Metastatic Breast Carcinoma in the Ovary (tissue), 3 donors: ENCODE results near the gene GABARAPL1.

DNA sequence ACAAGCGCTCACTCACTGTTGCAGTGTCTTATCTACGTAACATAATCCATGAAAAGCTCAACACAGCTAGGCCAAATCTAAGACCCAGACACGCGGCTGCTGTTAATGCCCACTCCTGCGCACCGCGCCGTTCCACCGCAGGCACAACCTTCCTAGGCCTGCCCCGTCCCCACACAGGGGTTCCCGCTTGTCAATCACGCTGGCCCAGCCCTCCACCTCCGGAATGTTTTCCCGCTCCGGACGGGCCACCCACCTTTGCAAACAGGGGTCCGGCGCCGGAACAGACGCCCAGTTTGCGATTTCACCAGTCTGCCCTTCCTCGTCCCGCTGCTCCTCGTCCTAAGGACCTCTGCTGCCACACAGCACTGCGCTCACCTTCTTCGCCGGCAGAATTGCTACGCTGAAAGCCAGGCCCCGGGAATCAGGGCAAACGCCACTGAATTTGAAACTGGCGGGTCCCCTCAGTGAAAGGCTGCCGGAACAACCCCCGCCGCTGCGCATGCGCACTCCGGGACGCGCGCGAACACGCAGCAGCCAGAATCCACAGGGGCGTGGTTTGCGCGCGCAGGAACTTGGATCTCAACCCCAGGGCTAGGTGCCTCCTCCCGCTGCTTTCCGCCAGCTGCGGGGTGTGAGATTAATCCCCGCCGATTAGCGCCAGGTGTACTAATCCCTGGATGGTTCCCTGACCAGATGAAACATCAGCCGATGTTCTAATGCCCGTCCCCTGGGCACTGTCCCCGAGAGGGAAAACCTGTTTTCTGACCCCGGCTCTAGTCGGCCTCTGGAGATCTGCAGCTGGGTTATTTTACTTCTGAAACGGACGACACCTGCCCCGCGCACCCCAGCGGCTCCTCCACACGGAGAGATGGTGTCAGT is 159.7 kb downstream of the KLRB1 start:
- PRO-cap, 3 experiments = peak in 3 of 3 experiments; most common plus-strand start position 254 of the sequence (in 3); most common minus-strand start position 489 of the sequence (in 2)

GRCh38 chr12:9671986-9672225 is 2.4 kb downstream of the CLEC2D start:
- PRO-cap, 3 experiments = no peak in any of the 3 experiments

DNA sequence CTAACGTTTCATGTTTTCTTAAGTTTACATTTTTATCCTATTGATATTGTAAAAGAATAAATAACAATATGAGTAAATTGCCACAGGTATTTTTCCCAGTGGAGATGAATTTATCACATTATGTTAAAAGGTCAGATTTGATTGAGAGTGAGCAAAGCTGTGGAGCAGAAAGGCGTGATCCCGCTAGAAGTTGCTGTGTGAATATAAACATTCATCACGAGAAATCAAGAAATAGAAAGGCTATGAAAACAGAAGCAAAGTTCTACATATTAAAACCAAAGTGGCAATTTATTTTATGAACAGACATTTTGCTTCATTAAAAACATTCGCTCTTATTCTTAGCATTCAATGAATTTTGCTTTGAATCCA is 28.2 kb downstream of the CD69 start:
- PRO-cap, 3 experiments = no peak in any of the 3 experiments

GRCh38 chr12:9742683-9743140 is 18.0 kb downstream of the CD69 start:
- PRO-cap, 3 experiments = no peak in any of the 3 experiments

DNA sequence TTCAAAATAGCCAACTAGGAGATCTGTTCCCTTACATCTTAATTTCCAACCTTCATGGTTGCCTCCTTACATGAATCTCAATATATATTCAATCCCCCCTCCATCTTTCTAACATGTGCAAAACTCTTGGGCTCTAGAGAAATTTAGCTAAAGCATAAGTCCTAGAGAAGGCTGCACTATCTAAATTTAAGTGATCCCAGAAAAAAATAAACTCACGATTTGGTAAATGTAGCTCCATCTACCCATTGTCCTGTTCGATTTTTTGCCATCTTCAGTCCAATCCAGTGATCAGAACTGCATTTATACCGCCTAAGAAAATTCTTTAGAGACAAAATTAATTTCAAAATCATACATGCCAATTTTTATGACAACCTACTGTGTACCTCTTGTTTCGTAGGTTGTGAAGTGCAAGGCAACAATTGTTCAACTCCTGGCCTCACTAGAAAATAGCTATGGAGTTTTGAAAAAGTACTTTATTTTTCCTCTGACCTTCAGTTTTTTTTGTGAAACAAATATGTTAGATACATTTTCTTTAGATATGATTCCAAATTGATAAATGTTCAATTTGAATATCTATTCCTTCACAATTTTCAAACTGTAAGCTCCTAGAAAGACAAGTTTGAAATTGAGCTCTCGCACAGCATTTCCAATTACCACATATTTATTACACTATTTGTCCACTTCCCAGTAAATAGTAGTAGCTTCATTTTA is 14.8 kb downstream of the CLEC2B start:
- PRO-cap, 3 experiments = no peak in any of the 3 experiments

DNA sequence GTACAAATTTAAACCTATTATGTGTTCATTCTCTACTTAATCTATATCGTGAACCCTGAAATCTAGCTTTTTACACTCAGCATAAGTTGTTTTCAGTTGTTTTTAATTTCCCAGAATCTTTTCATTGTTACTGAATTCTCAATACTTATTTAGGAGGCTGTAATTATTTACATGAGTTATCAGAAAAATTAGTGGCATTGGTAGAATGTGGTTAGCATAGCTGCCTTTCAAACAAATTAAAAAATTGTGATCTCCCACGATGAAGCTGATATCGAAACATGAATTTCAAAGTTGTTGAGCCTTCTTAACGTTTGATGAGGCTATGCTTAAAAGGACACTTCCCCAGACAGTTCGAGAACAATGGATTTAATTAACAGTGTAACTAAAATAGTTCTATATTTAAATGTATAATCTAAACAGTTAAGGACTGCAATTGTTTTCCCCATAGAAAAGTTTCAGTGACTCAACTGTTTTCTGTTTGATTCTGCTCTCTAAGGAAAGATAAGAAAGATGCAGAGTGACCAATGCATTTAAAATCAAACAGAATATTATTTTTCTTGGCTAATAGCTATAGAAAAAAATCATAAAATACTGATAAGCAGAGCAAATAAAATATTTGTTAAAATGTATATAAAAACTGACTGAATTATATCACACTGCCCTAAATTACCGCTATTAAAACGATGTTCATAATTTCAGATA is 1.6 kb downstream of the CLEC2B start:
- PRO-cap, 3 experiments = no peak in any of the 3 experiments

DNA sequence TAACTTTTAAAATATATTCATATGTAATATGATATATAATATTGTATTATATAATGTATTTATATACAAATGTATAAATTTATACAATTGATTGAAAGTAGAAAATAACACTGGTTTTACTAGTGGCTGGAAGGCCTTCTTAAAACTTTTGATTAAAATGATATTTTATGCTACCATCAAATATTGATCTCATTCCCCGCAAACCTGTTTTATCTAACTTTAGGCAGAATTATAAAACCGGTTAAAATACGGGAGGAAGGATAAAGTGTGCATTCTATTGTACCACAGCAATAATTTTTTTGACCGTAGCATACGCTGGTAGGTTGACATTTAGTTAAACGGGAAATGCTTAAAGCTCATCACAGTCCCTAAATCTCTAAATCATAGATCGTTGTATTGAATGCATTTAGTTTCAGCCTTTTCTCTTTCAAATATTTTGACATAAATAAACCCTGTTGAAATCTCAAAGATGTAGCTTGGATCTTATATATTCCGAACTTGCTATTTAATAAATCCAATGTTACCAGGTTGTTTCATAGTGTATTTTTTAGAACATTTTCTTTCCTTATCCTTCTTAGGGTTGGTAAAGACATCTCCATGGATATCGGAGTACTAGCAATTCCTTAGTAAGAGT is 913 bp downstream of the CLEC2B start:
- PRO-cap, 3 experiments = peak in 1 of 3 experiments; most common plus-strand start position 379 of the sequence (in 1); most common minus-strand start position 301 of the sequence (in 1)

- PRO-cap, 3 experiments = peak in 3 of 3 experiments; most common plus-strand start chr12:10153461 (in 3); most common minus-strand start chr12:10154019 (in 2)
Observed at GRCh38 chr12:10153336-10154122, 18.4 kb downstream of the OLR1 start.

GRCh38 chr12:10212651-10213139 is at the start of gene GABARAPL1:
Gene GABARAPL1 (plus strand): TSS chr12:10212877.
- PRO-cap, 3 experiments = peak in 3 of 3 experiments; most common plus-strand start chr12:10212877 (in 2); most common minus-strand start chr12:10212821 (in 2)

DNA sequence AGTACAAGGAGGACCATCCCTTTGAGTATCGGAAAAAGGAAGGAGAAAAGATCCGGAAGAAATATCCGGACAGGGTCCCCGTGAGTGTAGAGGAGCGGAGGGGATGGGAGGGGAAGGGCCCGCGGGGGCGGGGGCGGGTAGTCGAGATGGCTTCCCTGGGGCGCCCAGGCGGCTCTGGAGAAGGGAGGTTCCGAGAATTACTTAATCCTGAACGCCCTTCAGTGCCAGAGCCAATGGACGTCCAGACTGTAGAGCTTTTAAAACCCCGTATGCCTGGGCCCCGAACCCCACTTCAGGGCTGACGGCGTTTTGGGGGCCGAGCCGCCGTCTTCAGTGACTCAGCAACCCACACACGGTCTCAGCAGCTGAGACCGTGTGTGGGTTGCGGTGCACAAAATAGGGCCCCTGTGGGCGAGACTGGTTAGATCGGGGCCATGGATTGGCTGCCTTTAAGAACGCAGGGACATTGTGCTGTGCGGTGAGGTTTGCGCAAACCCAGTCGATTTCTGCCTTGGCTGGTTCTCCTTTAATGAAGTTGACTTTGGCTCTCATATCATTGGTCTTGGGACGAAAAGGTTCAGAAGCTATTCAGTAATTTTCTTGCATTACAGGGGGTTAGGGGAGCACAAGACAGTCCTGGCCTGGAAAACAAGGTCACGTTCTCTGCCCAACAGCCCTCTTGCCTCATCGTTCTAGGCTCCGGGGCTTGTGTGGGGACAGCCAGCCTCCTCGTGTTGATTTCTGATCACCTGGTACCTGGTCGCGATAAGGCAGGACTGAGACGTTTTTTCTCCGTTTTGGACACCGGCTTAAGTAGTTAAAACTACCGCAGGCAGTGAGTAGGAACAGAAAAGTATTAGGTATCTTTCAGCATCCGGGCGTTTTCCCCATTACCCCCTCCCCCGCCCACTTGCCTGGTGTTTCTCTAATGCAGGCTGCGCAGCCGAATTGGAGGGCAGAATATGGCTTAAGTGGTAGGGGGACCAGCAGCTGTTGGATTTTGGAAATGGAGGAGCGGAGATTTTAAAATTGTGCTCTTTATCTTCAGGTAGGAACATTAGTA is 794 bp downstream of the GABARAPL1 start:
- PRO-cap, 3 experiments = peak in 3 of 3 experiments; most common plus-strand start position 290 of the sequence (in 3); most common minus-strand start position 335 of the sequence (in 3)

DNA sequence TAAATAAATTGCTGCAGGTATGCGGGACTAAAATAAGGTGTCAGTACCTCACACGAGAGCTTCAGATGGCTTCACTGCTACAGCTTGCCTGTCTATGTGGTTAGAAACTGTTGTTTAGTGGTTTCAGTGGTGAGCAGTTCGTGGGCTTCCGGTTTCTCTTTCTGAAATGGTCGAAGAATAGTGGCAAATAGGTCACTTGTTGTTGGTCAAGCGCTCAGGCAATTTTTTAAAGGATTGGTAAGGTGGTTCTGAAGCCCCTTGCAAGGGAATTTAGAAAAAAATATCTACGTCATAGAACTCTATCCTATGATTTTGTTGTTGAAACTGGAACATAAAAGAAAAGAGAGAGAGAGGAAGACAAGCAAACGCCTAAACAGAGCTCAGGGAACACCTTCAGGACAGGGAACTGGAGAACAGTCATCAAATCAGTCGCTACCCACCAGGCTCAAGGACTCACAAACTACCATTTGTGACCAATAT is 31.3 kb downstream of the GABARAPL1 start:
- PRO-cap, 3 experiments = no peak in any of the 3 experiments

DNA sequence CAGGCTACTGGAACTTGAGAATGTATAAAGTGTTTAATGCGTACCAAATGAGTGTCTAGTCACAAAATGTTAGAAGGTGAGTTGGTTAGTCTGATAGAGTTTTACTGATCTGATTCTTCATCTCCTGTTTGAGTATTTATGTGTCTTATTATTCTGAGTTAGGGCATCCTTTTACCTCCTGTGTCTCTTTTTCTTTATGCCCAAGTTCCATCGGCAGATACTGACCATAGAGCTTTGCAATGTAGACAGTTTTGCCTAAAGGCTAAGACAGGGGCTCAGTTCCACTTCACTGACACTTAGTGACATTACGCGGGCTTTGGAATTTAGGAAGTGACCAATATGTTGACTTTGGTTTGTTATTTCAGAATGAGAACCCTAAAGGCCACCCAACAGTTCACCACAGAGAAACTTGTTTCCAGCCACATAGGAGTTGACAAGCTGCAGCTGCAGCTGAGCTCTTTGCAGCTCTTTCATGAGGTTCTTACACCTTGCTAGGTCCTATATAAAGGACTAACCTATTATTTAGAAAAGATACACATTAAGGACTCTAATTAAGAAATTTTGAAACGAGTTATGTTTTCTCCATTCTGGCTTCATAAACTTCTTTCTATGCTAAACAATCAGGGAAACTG is 18.7 kb upstream of the KLRD1 start:
- PRO-cap, 3 experiments = no peak in any of the 3 experiments

DNA sequence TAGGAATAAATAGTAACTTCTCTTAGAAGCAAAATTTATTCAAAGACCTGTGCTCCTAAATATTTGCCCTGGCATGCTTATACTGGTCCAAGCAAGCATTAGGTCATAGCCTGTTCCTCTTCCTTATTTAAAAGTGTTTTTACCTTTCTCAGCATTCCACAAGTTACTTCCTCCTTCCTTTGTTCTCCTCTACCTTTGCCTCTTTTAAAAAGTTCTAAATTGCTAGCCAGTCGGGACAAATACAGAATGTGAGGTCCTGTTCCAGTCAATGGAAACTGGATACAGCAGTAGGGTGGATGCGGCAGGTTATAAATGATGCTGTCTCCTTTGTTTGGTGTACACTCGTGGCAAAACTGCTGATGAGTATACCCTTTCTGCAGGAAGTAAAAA is 27.7 kb downstream of the KLRK1 start:
- PRO-cap, 3 experiments = peak in 1 of 3 experiments; most common plus-strand start position 337 of the sequence (in 1); most common minus-strand start position 317 of the sequence (in 1)

- PRO-cap, 3 experiments = no peak in any of the 3 experiments
Observed at GRCh38 chr12:10368022-10368645, 21.7 kb downstream of the KLRK1 start.

GRCh38 chr12:10392321-10392786 is 2.5 kb upstream of the KLRK1 start:
- PRO-cap, 3 experiments = peak in 2 of 3 experiments; most common minus-strand start chr12:10392489 (in 2)

DNA sequence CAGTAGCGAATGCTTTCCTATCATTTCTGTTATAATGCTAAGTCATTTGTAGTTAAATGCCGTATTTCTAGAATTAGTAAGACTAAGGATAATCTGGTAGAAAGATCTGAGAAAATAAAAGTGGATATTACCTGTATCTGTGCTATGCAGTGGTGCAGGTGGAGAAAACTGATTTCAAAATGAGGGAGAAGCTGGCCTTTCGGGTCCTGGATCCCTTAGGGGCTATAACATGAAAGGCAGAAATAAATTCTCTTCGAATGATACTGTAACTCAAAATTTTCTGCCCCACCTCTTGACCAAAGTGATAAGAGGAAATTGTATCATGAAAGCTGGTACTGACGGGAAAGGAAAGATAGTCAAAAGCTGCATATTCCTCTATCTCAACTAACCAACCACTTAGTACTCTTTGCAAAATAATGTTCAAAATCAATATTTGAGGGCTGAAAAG is 14.0 kb downstream of the MAGOHB start:
- PRO-cap, 3 experiments = no peak in any of the 3 experiments

DNA sequence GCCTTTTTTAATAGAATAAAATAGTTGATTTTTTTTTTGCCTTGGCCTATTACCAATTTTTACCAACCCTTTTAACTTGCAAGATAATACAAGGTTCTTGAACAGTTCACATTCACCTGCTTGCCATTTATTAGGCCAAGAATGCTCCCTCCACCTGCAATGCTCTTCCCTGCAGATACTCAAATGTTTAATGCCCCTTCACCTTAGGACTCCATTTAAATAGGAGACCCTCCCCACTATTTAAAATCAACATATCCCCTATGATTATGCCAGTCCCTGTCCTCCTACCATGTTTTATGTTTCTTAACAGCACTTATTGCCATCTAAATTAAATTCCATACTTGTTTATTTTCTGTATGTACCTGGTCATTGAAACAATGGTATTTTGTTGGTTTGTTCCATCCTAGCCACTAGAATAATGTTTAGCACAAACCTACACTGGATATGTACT is 24.3 kb upstream of the STYK1 start:
- PRO-cap, 3 experiments = no peak in any of the 3 experiments

GRCh38 chr12:10698893-10699660 is 24.0 kb downstream of the YBX3 start:
- PRO-cap, 3 experiments = no peak in any of the 3 experiments

DNA sequence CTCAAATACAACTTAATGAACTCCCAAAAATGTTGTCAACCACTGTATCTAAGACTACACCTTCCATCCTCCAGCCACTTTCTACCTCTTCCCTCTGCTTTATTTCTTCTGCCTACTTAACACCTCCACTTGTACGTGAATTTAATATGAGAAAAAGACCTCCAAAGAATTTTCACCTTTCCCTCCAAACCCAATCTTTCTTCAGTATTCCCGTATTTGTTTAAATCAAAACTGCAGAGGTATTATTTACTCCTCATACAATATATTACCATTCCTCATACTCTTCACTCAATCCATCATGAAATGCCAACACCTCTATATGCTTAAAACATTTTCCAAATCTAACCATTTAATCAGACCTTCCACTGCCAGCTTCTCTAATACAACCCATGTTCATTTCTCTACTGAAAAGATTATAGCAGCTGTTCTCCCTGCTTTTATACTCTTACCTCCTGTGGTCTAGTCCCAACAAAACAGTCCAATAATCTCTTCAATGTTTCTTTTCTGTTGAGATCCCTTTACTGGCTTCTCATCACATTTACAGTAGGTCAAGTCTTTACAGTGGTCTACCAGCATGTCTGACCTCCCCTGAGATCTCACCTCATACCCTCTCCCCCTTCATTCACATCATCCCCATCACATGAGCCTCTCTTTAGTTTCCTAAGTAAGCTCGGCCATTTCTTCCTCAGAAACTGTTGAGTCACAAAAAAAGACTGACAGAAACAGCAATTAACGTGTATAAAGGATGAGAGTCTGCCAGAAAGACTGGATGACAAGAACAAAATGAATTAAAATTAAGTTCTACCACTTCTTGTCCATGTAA is 15.8 kb downstream of the YBX3 start:
- PRO-cap, 3 experiments = no peak in any of the 3 experiments

DNA sequence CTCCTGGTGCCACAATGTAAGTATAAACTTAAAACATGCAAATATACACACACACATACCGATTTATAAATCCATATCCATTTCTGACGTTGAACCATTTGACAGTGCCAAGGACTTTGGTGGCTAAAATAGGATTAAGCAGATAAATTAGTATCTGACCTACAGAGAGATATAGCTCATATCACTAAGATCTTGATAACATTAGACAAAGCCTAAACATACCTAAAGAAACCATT is 4.2 kb downstream of the YBX3 start:
- PRO-cap, 3 experiments = no peak in any of the 3 experiments